Sternocleidomastoid (tissue), 1 donor: Measurements from ENCODE around the genes FAM217A and PPP1R3G.

DNA sequence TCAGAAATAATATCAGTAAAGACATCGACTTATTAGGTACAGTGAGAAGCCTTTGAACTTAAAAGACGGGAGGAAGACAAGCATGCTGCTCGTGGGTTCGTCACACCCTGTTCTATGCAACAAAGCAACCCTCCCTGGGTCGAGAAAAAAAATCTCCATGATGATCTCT lies 96.4 kb downstream of the PSMG4 start:
- PRO-cap, result no peak

- PRO-cap, result no peak
Observed at GRCh38 chr6:3403692-3404484, 53.0 kb downstream of the SLC22A23 start.

DNA sequence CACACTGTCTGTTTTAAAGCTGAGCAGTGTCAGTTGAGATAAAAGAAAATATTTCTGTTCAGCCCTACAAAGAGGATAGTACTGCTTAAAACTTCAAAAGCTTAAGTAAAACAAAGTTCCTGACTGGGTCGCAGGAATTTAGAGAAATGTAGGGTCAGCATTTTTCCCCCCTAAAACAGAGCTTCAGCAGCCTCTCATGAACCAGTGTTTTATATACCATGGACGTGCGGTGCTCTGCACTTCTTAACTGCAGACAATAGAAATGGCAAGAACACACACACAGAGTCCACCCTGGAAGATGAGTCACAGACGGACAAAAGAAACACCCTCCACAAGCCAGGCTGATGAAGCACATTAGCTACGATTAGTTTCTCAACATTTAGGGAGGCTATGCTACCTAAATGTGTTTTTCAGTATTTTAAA lies 34.8 kb downstream of the SLC22A23 start:
- PRO-cap, result no peak

DNA sequence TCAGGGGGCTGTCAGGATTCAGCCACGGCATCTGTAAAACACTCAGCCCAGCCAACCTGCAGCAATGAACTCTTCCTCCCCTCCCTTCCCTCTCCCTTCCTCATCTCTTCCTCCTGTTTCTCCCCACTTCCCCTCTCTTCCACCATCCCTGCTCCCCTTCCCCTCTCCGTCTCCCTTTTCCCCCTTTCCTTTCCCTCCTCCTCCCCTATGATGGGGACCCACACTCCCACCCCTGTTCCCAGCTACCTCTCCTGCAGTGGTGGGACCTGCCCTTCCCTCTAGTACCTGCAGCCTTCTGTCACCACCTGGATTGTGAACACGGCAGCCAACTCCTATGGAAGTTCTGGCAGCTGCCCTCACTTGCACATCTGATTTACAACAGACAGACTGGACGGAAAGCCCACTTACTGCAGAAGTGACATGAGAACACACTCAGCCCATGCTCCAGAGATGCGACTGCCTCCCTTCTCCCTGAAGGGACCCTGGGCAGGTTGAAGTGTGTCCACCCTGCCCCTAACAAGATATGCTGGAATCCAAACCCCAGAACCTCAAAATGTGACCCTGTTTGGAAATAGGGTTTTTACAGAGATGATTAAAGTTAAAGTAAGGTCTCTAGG lies 21.5 kb downstream of the SLC22A23 start:
- PRO-cap, result no peak

DNA sequence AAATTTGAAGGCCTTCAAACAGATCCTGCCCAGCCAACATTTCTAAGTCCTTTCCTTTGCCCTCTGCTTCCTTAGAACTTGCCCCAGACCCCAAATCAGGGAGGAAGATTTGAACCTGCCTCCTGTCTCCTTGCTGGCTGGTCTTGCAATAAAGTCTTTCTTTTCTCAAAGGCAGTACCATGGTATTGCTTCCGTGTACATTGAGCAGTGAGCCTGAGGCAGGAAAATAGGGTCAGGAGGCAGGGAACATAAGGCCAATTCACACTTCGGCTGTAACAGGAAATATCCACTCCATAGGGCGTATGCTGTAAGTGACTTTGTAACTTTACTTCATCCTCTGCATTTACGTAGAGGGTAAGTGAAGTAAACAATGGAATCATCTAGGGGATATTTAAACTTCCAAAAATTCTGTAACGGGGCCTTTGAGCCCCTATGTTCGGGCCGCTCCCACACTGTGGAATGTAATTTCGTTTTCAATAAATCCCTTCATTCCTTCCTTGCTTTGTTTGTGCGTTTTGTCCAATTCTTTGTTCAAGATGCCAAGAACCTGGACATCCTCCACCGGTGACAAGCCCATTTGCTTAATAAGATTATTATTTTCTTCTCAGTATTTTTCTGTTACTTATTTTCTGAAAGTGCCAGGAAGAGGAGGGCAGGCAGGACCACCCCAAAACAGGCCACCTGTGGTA lies 2.0 kb upstream of the PXDC1 start:
- PRO-cap, result no peak

DNA sequence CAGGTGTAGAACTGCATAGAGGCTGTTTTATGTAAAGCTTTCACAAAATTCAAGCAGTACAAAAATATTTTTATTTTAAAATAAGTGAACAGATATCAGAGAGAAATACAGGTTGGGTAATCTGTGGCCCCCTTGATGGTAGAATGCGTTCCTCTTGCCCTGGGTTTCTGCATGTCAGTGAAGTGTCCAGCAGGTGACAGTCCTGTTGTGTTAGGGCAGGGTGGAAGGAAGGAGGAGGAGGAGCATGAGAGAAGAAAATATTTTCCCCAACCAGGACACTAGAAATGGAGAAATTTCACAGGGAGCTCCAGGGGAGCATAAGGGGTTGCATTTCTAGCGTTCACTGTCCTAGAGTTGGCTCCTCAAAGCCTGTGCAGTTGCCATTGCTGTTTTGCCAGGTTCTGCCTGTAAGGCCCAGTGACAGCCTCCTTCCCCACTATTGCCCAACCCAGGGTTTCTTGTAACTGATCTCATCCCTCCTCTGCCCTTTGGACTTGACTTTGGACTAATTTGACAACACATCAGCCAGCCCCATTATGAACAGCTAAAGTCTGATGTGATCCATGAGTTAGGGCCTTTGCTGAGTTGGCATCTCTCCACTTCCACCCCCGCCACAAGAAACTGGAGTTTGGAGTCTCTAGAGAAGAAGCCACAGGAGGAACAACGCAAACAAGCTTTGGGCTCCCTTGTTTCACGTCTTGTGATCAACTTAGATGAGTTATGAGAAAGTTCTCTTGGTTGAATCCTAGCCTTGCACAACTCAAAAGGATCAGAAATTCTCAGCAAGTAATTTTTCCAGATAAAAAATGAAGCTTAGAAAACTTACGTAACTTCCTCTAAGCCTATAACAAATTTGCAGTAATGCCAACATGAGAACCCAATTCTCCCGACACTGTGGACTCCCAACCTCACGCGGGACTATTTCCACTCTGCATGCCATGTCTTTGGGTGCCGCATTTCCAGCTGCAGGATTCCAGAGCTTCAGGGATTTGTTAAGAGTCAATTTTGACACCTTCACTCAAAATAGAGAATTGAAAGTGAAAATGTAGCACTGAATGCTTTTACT lies 13.9 kb upstream of the FAM50B start:
- PRO-cap, result no peak

- PRO-cap, result no peak
Observed at GRCh38 chr6:3857774-3858337, 8.7 kb downstream of the FAM50B start.

- PRO-cap, result no peak
Observed at GRCh38 chr6:3881719-3882059, 32.5 kb downstream of the FAM50B start.

- PRO-cap, result no peak
Observed at GRCh38 chr6:3986566-3987664, 34.2 kb upstream of the PRPF4B start.

- PRO-cap, result no peak
Observed at GRCh38 chr6:4017668-4018114, 3.4 kb upstream of the PRPF4B start.

DNA sequence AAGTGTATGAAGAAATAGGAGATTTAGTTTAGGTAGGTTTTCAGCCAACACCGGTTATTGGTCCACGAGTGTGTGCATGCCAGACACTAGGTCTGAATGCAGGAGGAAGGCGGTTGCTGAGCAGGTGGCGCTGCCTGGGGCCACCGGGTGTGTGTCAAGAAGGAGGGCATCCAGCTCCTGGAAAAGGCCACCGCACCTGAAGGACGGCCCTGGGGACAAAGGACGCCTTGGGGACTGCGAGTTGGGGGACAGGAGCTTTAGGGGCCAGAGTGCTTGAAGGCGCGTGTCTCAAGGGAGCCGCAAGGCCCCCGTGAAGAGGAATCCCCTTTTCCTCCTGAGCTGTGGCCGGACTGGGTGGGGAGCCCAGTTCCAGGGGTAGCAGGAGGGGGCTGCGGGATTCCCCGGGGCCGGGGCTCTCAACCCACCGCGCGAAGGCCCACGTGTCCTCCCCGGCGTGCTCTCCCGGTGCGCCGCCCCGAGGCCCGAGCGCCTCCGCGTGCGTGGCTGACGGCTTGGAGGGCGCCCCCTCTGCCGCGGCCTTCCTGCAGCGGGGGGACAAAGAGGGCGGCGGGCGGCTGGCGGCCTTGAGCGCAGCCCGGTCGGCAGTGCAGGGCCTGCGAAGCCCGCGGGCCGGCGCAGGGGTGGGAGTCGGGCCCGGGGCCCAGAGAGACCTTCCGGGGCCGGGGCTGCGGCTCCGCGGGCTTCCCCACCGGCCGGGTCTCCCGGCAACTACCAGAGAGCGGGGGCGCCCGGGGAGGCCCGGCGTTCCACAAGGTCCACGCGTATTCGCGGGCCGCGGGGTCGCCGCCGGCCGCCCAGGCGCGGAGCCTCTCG lies at the start of gene FAM217A:
FAM217A (minus strand) TSS at position 711 of the 834 bp plus-strand sequence.
- PRO-cap, result no peak

DNA sequence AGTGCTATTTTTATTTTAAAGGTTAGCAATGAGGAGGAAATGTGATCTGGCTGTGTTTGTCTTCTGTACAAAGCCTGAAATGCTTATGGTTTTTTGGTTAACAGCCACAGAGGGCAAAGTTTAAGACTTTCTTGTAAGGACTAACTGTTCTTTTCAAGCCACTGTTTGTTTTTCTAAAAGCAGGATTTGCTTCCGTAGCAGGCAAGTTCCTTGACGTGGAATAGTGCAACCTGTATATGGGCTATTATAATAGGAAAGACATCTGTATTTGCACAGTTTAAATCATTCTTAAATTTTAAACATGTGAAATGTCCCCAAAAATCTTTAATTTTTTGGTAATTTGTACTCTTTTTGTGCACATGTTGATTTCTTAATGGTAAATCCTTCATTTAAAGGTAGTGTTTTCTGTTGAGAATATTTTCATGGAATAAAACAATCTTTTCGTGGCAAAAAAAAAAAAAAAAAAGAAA lies 25.8 kb downstream of the ECI2 start:
- PRO-cap, result no peak

- PRO-cap, result no peak
Observed at GRCh38 chr6:4816872-4817423, 40.7 kb downstream of the CDYL start.

GRCh38 chr6:5077369-5077719 lies 7.8 kb upstream of the PPP1R3G start:
- PRO-cap, result no peak

GRCh38 chr6:5085016-5085629 lies at the start of gene PPP1R3G:
Gene PPP1R3G (plus strand): TSS chr6:5085341.
- PRO-cap, result bidirectional peak, plus-strand start at chr6:5085074, minus-strand start at chr6:5084851

DNA sequence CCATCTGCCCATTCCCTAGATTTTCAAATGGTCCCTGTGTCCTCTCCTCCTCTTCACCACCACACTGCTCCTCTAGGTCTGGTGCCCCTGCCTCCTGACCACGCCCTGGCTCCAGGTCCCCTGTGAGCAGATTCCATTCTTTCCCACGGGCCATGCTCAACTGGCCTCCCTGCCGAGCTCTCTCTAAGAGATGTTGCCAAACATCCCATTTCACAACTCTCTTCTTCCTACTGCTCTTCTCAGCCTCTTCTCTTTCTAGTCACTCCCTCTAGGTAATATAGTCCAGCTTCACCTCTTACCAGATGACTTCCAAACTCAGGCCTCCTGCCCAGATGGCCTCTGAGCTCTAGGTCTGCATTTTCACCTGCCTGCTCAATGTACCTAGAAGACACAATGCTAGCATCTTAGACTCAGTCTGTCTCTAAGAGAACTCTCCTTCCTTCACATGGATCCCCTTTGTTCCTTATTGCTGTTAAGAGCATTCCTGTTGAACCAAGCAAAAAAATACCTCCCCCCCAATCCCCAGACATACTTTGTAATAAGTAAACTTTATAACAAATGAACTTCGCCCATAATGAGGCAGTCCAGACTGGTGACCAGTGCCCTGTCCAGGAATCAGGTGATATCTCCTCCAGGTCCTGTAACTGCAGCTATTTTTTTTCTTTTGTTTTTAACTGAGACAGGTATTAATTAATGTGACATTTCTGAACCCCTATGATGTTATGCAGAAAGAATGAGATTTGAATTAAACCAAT lies 79.1 kb downstream of the LYRM4 start:
- PRO-cap, result no peak

DNA sequence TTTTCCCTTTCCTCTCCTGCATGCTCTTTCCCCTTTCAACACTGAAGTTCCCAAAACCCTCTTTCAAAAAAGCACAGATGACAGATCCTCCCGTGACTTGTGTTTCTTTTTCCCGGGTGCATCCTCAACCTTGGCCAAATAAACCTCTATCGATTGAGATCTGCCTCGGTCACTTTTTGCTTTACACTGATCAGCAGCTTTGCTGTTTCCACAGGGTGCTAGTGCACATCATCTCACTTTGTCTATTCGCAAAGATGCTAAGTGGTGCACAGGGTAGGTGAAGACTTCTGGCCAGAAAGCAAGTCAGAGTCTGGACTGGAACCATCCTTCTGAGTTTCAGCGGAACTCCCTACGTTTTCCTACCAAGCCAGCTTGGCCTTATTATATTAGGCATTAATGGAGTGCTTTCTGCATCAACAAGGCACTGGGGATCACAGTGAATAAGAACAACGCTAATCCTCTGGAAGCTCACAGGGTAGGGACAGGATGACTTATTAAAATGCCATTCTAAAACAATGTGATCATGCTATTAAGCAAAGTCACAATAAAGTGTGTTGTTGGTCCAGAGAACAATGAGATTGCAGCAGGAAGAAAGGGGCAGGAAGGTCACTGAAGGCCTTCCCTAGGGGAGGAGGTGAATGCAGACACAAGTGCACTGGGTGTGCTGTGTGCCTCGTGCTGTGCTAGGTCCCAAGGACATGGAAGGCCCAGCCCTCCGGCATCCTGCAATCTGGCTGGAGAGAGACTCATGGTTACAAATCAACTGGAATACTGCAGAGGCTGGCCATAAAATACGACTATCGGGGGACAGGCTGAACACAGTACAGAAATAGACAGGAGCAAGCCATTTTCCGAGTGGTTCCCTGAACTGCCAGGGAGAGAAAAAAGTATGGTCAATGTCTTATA lies 55.9 kb downstream of the LYRM4 start:
- PRO-cap, result no peak

DNA sequence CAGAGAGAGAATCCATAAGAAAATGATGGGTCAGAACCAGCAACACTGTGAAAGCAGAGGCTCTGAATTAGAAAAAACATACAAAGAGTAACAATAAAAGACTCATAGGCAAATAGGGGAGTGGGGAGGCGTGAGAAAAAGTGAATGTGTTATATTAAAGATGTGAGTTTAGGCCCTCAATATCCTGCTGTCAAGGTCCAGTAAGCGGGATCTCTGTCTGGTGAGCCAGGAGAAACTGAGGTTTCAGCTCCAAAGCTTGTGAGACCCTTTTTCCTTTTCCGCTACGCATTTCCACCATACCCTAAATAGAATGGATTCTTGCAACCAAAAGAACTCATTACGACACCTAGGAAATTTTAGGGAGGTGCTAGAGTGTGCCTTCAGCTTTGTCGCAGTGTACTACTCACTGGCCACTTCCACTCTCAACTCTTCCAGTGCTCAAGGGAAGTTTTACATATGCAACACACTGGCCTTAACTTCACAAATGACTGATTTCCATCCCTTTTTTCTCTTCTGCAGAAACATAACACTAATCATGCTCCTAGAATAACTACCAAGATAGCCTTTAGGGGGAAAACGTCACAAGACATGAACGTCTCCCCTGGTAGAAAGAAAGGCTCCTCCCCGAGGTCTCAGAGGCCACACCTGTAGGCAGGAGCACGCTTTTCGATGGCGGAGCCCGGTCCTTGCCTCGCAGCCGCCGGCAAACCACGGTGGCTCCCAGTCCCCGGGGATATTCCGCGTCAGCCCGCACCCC lies 734 bp downstream of the LYRM4 start:
- PRO-cap, result bidirectional peak, plus-strand start at position 662 of the sequence, minus-strand start at position 608 of the sequence

DNA sequence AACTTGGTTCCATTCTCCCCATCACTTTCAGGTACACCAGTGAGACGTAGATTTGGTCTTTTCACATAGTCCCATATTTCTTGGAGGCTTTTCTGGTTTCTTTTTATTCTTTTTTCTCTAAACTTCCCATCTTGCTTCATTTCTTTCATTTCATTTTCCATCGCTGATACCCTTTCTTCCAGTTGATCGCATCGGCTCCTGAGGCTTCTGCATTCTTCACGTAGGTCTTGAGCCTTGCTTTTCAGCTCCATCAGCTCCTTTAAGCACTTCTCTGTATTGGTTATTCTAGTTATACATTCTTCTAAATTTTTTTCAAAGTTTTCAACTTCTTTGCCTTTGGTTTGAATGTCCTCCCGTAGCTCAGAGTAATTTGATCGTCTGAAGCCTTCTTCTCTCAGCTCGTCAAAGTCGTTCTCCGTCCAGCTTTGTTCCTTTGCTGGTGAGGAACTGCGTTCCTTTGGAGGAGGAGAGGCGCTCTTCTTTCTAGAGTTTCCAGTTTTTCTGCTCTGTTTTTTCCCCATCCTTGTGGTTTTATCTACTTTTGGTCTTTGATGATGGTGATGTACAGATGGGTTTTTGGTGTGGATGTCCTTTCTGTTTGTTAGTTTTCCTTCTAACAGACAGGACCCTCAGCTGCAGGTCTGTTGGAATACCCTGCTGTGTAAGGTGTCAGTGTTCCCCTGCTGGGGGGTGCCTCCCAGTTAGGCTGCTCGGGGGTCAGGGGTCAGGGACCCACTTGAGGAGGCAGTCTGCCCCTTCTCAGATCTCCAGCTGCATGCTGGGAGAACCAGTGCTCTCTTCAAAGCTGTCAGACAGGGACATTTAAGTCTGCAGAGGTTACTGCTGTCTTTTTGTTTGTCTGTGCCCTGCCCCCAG lies 130.4 kb downstream of the F13A1 start:
- PRO-cap, result no peak

DNA sequence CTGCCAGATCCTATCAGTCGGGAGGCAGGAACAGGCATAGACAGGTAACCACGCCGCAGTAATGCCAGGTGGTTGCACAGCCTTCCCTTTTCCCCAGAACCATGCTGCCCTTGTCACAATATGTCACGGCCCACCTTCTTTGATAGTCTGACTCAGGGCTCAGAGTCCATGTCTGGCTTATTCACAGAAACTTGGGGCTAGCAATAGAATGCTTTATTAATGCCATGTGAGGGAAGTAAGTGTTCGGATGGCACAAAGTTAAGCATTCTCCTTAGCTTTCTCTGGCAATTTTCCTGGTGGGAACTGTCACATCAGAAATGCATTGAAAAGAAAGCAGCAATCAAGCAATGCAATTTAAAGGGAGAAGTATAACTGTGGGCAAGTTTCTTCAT lies 76.5 kb downstream of the F13A1 start:
- PRO-cap, result no peak